AG09319 (cell line): ENCODE data around the genes ADAM33 and AP5S1.

DNA sequence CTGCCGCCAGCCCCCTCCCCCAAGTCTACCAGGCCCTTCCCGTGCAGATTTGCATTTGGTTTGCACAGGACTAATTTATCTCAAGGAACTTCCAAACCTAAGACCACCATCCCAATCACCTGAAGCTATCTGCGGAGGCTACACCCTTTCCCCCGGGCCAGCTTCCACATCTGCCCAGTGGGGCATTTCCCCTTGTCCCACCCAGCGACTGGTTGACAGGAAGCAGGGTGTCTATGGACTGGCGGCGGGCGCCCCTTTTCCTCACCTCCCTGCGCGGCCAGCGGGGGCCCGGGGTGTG, 9.3 kb upstream of the SLC4A11 start:
- RRBS: no CpG with 5 or more reads among the region's 12 CpGs

DNA sequence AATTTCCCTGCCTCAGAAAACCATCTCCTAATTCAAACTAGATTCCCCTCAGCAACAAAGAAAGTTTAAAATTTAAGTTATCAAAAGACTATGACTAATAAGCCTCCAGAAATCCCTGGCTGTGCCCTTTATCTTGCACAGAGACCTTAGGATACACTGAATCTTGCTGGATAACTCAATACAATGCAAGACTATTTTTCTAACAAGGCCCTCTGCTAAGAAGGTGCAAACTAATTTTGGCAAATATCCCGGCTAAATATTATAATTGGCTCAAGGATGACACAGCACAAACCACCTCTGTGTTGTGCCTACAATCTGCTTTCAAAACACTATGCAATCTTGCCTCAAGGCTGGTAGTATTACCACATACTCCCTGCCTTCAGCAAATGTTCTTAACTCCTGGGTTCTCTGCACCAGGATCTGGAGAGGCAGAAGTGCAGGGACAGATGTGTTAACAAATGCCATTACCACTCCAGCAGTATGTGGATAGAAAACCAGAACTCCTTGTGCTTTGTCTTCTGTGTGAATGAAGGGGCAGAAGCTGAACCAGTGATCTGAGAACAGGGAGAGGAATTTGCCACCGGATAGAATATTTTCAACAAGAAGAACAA, 74.0 kb upstream of the SLC4A11 start:
- RRBS: no CpG with 5 or more reads among the region's 2 CpGs

GRCh38 chr20:3360628-3361032, 46.8 kb downstream of the DNAAF9 start:
- RRBS: no CpG with 5 or more reads among the region's 5 CpGs

DNA sequence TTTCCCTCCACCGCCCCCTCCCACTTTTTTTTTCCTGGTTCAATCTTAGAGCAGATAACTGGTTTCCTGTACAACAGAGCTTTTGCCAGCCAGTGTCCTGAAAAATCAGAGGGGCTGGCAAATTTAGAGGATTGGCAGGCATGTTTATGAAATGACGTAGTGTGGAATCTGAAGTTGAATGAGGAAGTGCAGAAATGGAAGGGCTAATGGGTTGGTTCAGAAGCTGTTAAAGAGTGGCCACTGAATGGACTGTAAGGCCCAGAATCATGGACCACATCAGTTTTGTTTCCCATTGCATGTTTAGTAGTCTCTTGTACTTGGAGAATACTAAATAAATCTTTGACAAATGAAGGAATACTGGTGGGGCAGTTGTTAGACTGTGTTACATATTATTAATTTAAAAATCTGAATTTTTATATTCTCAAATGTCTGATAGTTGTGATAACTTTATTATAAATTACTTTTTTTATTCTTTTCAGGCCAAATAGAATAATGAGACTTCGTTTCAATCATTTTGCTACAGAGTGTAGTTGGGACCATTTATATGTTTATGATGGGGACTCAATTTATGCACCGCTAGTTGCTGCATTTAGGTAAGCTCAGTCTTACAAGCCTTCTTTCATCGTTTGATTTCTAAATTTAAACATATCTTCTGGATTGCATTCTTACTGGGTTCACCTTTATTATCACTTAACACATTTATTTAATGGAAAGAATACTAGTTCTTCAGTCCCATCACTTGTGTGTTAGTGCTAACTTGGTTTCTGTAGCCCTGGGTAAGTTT, 69.1 kb downstream of the ATRN start:
- RRBS: no CpG with 5 or more reads among the region's 5 CpGs

GRCh38 chr20:3647824-3648725, 15.1 kb downstream of the GFRA4 start:
- RRBS: no CpG with 5 or more reads among the region's 7 CpGs

GRCh38 chr20:3681657-3682445, at the start of gene ADAM33:
TSS of gene ADAM33 (minus strand) at chr20:3682010.
- RRBS: 1% methylated on average over 26 of the region's 73 CpGs

DNA sequence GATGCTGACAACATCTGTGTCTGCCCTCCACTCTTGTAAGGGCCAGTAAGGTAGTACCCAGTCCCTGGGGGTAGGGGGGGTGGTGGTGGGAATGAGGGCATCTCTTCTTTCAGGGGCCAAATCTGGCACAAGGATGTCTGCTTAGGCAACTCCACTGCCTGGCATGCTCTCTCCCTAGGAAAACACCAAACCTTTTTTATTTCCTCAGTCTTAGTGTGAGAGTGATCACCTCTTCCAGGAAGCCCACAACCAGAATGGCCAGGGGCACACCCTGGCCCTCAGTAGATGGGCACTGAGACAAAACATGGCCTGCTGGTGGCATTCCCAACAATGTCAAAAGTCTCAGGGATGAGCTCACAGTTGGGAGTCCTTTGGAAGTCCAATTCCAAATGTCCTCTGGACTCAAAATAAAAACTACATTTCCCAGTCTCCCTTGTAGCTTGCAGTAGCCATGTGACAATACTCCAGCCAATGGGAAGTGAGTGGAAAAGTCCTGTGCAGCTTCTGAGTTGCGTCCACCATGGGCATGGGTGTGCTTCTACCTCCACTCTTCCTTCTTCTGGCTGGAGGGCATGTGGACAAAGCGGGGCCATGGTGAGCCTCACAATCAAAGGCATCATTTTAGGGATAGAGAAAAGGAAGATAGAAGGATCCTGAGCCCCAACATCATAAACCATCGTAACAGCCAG, 5.7 kb upstream of the ADAM33 start:
- RRBS: no CpG with 5 or more reads among the region's 3 CpGs

- RRBS: no CpG with 5 or more reads among the region's 6 CpGs
Observed at GRCh38 chr20:3727719-3728144, 4.8 kb upstream of the HSPA12B start.

GRCh38 chr20:3749639-3750266, 17.3 kb downstream of the HSPA12B start:
- RRBS: no CpG with 5 or more reads among the region's 57 CpGs

DNA sequence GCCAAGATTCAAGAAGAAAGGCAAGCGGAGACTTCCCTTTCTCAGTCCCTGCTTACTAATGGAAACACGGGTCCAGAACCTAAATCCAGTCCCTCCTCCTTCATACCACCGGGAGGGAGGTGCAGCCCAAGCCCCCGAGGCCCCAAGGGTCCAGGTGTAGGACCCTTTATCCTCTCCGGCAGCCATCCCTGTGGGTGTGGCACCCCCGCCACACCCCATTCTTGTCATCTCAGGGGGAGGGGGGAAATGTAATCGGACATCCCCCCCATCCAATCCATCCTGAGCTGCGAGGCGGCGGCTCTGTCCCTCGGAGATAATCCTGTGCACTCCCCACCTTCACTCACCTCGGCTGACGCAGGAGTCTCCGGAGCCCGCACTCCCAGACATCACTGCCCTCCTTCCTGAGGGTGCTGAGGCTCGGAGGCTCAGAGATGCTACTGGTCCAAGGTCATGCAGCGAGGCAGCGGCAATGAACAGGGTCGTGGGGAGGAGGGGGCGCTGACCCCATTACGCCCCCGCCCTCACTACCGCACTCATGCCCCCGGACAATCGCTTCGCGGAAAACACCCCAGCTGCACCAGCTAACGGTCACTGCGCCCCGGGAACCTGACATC, 581 bp downstream of the ADISSP start:
- RRBS: 4% methylated on average over 10 of the region's 30 CpGs

DNA sequence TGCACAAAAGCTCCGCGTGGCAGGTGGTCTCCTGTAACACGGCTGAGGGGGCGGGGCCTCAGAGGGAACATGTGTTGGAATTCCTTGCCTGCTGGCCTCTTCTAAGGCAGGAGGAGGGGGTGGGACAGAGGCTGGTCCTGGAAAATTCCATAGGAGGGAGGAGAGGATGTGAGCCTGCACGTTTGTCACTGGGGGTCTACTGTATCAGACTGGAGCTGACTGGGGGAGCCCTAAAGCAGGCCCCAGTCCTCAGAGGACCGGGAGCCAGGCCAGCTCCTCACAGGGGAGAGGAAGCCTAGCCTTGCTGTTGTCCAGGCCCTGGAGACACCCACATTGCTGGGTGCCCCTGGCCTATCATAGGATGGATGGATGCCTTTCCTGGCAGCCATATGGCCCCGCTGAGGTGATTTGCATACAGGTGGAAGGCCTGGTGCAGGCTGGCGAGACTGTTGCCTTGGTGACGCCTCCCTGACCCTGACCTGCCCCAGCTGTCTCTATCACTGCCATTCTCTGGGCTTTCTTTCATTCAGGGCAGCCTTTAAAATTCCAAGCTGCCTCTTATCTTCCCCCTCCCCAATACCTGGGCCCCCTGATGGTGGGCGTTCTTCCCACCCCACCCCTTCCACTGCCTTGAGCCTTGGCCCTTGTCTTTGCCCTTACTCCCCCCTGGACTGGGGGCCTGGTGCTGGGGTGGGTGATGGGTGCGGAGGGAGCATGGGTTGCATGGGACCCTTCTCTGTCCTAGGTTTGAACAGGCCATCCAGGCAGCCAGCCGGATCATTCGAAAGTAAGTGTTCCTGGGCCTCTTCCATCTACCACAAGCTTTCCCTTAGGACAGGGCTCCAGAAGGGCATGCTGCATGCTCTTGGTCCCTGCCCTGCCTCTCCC, 3.7 kb downstream of the CDC25B start:
- RRBS: no CpG with 5 or more reads among the region's 13 CpGs

DNA sequence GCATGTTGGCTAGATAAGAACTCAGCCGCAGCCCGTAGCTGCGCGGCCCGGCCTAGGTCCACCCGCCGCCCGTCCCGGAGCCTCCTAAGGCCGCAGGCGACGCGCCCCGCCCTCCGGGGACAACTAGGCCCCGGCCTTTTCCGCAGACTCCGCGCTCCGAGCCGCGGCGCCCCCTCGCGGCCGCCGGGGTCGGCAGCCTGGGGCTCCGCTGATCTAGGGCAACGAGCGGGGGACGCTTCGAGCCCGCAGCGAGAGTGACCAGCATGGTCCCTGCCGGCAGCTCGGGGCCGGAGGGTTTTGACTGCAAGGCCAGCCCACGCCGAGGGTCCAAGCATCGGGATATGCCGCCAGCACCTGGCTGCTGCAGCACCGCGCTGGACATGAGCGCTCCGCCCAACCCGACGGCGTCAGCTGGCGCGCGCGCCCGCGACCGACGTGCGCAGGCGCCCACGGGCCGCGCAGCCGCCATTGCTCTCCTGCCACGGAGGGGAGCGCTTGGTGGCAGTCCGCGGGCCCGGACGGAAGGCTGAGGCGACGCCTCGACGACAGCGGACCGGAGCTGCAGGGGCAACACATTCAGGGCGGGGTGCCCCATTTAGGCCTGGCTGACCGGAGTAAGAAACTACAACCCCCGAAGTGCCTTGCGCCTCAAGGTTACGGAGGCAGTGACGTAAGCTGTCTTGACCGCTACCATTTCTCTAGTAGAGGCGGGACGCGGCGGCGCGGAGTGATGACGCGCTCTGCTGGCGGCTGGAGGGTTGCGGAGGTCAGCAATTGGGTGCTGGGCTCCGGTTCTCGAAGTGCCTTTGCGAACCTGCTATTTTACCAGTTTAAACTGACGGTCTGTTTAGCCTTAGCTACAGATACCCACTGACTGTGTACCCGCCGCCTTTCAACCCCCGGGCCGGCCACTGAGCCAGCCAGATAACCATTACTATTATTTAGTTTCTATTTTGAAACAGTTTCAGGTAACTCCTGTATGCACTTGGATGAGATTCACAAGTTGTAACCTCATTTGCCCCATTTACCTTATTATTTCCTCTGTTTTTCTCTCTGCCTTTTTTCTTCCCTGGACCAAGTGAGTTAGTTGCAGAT, at the start of gene AP5S1:
Gene AP5S1, plus strand, starts transcription at position 459 of the 1,095 bp plus-strand sequence.
- RRBS: under 1% methylated on average over 34 of the region's 100 CpGs

- RRBS: no CpG with 5 or more reads among the region's 6 CpGs
Observed at GRCh38 chr20:3866374-3867301, 20.0 kb downstream of the MAVS start.

DNA sequence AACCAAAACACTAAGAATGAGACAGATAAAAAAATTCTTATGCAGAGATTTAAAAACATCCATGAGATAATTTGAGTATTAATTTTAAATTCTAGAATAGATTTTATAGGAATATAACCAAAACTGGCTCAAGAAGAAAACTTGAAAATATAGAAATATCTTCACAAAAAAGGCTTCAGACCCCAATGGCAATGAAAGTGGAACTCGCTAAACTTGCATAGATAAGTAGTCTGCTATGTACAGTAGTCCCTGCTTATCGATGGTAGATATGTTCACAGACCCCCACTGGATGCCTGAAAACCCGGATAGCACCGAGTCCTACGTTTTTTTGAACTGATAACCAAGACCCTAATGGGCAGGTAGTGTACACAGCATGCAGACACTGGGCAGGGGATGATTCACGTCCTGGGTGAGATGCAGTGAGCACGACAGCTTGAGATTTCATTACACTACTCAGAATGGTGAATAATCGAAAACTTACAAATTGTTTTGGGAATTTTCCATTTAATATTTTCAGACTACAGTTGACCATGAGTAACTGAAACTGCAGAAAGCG, 35.2 kb downstream of the RNF24 start:
- RRBS: no CpG with 5 or more reads among the region's 9 CpGs

GRCh38 chr20:4012680-4013170, 2.6 kb downstream of the RNF24 start:
- RRBS: no CpG with 5 or more reads among the region's 3 CpGs

DNA sequence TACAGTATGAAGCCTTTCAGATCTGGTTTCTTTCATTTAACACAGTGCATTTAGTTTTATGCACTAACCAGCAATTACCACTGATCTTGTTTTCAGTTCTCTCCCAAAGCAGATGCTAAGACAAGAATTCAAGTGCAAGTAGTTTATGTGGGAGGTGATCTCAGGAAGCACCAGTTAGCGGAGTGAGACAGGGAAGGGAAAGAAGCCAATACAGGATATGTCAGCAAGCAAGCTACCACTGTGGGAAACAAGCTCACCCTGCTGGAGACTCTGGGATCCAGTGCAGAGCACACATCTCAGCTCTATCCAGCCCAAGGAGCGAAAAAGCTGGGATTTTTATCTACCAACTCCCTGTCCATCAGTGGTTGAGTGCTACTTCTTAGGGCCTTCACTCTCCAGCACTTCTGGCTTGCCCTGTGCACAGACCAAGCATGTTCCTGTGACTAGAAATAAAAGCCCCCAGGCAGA, 10.7 kb upstream of the RNF24 start:
- RRBS: no CpG with 5 or more reads among the region's 2 CpGs

DNA sequence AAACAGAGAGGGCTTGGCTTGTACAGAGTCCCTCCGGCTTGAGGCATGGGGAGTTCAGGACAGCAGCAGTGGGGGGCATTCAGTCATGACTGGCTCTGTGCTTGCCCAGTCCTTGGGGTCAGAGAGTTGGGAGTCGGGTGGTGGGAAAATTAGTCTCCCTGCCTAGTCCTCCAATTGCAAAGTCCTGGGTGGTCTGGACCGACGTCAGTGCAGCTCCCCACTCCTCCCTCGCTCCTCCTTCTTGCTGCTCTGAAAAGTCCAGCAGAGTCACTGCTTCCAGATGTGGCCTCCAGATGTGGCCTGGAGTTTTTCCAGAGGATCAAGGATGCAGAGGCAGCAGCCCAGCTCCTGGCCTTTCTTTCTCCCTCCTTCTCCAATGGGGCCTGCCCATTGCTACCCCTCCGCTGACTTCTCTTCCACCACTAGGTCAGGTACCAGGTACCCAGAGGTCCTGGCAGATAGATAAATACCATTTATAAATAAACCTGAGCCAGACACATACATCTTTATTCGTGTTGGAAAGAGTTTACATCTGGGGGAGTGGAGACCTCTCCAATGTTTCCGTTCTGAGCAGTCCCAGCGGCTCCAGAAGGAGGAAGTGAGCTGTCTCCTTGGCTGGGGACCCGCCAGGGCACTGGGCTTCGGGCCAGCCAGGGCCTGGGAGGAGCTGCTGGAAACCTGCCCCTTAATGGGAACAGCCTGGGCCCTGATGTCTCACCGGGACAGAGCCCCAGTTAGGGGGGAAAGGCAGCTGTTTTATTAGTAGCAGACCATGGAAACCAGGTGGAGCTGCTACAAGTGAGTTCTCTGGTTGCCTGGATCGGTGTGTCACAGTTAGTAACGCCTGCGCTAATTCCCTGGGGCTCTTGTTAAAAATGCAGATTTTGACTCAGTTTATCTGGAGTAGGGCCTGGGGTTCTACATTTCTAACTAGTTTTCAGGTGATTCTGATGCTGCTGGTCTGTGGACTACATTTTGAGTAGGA, 49.1 kb upstream of the RNF24 start:
- RRBS: no CpG with 5 or more reads among the region's 15 CpGs

DNA sequence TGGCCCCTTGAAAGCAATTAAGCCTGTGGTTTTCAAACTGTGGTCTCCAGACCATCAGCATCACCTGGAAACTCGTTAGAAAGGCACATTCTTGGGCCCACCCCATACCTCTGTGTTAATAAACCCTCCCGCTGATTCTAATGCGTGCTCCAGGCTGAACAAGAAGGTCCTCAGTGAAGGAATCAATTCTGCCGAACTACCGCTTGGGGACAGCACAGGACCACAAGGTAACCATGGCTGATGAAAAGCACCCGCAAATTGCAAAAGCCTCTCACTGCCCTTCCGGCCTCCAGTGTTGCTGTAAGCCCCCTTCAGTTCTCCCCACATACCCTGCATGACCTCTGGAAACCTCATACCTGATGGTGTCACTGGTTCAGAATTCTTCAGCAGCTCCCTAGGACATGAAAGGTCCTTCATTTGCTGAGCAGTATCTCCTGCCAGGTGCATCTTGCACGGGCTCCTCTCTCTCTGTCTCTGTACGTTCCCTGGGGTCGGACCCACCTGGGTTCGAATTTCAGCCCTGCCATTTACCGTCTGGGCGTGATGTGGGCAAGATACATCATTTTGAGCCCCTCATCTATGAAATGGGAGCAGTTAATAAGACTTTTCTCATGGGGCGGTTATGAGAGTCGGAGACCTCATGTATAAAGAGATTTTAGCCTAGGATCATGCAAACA, 39.9 kb upstream of the SMOX start:
- RRBS: no CpG with 5 or more reads among the region's 15 CpGs

GRCh38 chr20:4150134-4150544, 1.5 kb downstream of the SMOX start:
- RRBS: no CpG with 5 or more reads among the region's 7 CpGs

DNA sequence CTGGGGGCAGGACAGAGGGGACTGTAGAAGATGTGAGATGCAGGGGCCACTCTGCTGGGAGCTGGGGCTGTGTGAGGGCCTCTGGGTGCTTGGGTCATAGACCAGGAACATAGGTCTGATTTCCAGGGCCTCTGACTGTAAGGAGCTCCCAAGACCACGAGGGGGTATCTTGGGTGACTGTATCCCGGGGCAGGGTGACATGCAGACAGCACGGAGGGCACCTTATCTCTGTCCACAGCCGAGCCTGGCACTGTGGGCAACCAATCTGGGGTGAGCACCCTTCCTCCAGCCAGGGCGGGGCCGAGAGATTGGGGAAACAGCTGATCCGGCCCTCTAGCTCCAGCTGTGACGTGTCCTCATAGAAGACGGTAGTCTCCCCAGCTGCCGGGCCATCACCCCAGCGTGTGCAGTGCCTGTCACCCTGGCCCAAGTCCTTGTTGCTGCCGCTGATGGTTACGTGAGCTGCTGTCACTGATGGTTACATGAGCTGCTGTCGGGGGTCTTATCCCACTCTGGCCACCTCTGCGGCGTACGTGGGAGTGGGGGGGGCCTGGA, 6.3 kb downstream of the SMOX start:
- RRBS: 93% methylated on average over 4 of the region's 17 CpGs